H4 (cell line): ENCODE data around the gene LATS2.

- RAMPAGE, long total RNA = no peak
These were observed 893 bp downstream of the MPHOSPH8 start for GRCh38 chr13:19634404-19634699.

GRCh38 chr13:19860908-19861497, 2.4 kb downstream of the ZMYM5 start:
- RAMPAGE, long total RNA = no peak

DNA sequence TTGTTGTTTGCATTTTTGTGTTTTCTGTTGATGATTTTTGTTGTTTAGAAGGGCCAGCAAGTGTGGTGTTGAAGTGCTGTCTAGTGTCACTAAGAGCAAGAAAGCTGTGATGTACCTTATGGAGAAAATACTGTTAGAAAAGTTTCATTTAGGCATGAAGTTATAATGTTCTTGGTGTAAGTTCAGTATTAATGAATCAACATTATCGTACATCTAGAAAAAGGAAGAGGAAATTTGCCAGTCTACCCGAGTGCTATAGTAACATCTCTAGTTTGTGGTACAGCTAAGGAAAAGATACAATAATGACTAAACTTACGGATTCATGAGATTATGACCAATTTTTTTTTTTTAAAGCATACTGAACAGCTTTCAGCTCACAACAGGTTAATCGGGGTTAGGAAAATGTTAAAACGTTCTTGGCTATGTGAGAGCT, 96.9 kb downstream of the ZMYM2 start:
- RAMPAGE, long total RNA = no peak

DNA sequence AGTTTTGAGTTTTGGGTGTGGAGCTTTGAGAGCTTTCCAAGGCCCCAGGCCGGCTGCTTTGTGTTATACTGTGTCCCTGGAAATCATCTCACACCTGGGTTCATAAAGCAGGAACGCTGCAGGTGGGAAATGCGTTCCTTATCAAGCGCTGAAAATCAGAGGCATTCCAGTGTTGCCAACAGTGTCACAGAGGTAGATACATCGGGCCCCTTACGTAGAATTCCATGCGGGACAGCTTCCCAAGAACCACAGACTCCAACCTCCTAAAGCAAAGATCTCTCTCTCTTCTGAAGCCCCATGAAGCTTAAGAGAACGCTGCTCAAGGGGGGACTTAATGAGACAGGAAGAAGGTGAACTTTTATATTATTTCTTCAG, 23.2 kb downstream of the GJA3 start:
- RAMPAGE, long total RNA = no peak

GRCh38 chr13:20141475-20141830, 19.4 kb downstream of the GJA3 start:
- RAMPAGE, long total RNA = no peak

- RAMPAGE, long total RNA = no peak
These were observed 105.0 kb upstream of the GJB6 start for GRCh38 chr13:20337089-20337513.

DNA sequence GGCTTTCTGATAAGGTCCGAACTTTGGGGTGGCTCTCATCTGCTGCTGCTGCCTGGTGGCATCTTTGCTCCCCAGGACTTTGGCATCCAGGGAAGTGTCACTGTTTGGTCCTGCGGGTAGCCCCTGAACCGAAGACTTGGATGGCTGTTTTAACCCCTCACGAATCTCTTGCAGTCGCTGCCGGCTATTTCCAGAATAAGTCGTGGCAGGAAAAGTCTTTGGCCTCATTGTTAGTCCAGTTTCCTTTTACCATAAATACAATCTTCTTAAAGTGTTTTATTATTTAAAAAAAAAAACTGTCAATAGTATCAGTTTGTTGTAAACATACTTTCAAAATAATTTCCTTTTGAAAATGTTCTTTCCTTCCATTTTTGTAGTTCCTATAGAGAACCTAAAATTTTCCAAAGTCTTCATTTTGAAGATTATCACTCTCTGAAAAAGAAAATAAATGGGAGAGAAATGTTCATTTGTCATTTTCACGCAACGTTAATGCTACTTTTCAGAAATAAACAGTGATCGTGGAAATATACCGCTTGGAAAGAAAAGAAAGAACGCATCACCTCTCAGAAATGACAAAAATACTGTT, 15.5 kb downstream of the LATS2 start:
- RAMPAGE, long total RNA = no peak

DNA sequence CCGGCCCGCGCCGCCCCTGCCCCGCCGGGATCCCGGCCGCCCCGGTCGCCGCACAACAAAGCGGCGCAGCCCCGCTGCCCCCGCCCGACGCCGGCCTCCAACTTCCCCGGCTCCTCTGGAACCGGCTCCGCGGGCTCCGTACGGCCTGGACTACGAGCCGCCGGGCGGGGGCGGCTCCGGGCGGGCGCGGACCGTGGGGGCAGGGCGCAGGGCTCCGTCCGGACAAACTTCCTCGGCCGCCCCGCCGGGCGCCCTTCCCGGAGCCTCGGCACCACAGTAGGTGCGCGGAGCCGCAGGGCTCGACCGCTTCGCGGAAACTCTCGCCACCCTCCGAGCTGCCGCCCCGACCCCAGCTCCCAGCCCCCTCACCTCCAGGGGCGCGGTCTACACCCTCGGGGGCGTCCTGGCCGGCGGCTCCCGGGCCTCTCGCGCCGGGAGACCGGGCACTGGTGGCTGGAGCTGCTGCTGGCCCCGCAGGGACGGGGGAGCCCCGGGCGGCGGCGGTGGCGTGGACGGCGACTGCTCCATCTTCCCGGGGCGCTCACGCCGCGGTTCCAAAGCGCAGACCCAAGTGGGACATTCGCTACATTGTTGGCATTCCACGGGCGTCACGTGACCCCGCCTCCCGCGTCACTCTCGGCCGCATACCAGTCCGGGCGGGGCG, at the start of gene LATS2:
Gene LATS2, minus strand, starts transcription at position 610 of the 664 bp plus-strand sequence.
- RAMPAGE, long total RNA = no peak

DNA sequence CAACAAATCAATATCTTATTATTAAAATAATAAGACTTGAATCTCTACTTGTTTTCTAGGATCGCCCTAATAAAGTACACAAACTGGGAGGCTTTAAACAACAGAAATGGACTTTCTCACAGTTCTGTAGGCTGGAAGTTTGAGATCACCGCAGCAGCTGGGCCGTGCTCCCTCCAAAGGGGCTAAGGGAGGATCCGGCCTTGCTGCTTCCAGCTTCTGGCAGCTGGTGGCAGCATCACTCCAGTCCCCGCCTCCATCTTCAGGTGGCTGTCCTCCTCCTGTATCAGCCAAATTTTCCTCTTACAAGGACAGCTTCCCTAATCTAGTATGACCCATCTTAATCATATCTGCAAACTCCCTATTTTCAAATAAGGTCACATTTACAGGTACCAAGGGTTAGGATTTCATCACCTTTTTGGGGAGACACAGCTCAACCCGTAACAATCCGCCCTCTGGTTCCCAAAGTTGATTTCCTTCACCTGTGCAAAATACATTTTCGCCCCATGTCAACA, 120.6 kb downstream of the MRPL57 start:
- RAMPAGE, long total RNA = no peak

DNA sequence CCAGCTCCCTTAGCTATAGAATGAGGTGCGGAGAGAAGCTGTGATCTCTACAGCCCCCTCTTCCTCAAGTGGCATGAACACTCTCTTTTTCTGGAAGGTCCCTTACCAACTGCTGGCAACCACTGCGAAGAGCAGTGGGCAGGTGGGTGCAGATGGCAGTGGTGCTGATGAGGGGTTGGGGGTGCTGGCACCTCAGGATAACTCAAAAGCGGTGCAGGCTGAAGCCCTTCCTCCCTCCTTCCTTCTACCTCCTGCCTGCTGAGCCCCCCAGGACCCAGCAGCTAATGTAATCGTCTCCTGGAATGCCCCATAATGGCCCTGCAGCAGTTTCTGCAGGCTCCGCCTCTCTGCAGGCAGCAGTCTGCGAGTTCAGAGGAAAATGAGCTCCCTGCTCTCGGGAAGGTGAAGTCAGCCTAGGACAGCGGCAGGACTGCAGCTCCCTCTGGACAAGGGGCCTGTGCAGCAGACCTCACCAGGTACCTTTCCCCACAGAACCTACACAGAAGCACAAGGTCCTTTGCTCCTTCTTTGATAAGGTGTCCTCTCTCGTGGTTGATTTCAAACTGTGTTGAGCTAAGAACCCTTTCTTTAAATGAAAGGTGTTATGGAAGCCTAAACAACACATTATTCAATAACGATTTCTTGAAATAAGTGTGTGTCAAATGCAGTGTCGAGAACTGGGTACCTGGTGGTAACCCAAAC, 130.9 kb downstream of the ZDHHC20 start:
- RAMPAGE, long total RNA = no peak

DNA sequence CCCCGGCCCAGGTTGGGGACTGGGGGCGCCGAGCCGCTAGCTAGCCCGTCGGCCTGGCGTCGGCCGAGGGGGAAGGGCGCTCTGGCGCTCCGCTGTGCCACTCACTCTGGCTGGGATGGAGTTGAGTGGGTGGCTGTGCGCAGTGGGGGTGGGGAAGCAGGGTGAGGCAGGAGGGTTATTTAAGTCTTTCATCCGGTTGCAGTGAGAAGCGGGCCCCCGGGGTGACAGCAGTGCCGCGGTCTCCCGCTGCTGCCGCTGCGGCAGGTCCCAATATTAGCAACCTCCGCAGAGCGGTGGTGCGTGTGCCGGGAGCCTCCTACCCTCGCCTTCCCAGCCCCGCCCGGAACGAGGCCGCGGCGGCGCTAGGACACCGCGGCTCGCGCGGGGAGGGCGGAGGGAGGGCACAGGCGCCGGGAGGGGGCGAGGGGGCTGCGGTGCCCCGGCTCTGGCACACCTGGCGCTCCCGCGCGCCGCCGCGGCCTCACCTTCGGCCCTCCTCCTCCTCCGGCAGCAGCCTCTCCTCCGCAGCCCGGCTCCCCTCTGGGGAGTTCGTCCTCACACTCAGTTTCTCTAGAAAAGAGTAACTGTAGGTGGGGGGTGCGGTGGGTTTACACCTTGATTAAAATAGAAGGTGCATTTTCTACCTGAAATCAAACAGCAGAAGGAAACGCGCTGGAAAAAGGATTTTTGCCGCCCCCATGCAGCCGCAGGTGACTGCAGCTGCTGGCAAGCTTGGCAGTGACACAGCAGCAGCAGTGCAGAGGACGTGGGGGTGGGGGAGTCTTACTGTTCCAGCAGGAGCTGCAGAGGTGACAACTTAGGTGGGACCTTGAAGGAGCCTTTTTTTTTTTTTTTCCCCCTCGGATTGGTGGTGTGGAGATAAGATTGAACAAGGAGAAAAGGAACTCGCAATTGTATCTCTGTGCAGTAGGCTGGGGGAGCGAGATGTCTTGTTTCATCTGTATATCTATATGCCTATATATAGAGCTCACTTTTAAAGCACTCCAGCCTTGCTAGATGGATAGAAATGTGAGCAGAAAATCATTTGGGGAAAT, 4.5 kb downstream of the FGF9 start:
- RAMPAGE, long total RNA = no peak

GRCh38 chr13:21895061-21895660, 224.3 kb downstream of the FGF9 start:
- RAMPAGE, long total RNA = no peak

DNA sequence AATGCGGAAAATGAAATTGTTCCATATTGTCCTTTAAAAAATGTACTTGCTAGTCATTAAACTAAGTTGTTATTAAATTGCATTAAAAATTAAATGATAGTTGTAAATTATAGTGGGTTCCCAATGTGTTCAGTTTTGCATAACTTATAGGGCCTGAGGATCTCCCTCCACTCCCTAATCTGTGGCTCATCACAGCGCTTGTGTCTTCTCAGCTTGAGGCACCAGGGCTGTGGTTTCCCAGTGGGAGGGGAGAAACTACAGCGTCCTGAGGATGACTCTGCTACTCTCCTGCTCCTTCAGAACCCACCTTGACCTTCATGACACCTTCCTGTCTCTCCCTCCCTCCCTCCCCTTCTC, 1.3 kb downstream of the SGCG start:
- RAMPAGE, long total RNA = no peak

DNA sequence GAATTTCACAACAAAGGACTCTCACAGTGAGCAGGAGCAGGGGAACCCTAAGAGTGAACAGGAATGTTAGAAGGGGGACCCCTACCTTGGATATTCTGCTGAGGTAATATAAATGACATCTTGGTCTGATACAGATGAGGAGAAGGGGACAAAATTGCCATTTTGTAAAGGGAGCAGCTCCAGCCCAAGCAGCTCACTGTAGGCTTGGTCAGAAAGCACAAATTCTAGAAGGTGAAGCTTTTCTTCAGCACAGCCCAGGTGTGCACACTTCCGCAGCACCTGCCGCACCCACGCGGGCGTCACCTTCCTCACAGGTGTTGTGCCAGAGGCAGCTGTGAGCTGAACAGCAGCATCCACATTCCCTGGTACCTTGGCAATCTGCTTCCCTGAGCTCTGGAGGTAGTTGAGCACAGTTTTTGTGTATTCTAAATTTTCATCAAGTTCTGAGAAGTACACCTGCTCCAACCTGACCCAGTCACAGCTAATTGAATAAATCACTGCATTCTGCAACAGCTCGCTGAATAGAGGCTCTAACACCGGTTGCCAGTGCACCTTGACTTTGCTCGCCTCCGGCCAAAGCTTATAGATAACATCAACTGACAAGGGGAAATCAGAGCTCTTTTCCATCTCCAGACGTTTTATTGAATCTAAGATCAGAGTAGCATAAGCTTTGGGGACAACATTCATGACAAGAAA, 78.9 kb downstream of the SACS start:
- RAMPAGE, long total RNA = no peak

DNA sequence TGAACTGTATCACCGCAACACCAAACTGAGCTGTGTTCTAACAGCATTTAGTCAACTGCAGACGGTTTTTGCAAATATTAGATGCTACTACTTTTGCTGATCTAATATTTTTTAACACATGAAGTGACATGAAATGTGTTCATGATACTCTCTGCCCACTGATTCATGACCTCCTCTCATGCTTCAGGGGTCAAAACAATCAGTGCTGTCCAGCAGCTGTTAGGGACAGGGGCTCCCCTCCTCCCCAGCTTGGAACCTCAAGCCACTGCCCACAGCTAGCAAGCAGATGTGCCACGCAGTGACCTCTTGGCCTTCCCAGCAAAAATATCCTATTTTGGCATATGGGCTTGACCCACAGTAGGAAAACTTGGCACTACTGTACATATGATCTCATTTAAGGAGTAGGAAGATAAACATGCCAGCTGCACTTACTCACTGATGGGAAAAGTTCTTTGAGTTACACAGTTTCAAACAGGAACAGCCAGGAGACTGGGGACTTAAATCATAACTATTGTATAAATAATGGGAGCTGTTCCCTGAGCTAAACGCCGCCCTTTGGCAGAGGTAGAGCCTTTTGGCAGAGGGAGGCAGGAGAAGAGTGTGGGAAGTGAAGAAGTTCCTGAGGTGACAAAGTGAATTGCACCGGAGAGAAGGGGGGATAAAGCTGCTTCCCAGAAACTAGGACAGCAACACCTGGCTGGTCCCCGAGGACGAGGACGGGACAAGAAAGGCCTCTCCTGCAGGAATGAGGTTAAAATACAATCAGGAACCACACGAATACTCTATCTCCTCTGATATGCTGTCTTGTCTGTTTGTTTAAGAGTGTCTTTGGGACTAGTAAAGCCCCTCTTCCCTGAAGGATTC, 6.1 kb downstream of the SACS start:
- RAMPAGE, long total RNA = no peak

- RAMPAGE, long total RNA = no peak
These were observed 2.3 kb downstream of the SACS start for GRCh38 chr13:23431261-23431545.

- RAMPAGE, long total RNA = no peak
These were observed 98.4 kb downstream of the TNFRSF19 start for GRCh38 chr13:23668515-23669195.

- RAMPAGE, long total RNA = no peak
These were observed 144.7 kb downstream of the TNFRSF19 start for GRCh38 chr13:23714927-23715371.

DNA sequence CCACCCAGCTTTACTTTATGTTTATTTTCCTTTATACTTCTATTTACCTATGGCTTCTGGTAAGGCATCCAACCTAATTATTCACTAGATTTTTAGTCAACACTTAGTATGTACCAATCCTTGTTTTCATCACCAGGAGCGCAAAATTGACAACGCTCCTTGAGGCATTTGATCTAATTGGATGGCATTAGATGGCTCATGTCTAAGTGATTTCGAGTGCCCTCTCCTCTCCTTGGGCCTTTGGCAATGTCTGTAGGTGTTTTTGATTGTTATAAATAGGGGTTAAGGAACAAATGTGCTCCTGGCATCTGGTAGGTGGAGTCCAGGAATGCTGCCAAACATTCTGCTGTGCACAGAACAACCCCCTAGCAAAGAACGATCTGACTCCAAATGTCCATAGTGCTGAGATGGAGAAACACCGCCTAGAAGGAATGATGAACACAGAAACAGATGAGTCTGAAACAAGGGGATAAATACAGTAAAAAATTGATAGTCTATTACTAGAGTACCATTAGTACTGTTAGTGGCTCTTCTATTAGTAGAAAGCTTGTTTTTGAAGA, 76.1 kb upstream of the MIPEP start:
- RAMPAGE, long total RNA = no peak

DNA sequence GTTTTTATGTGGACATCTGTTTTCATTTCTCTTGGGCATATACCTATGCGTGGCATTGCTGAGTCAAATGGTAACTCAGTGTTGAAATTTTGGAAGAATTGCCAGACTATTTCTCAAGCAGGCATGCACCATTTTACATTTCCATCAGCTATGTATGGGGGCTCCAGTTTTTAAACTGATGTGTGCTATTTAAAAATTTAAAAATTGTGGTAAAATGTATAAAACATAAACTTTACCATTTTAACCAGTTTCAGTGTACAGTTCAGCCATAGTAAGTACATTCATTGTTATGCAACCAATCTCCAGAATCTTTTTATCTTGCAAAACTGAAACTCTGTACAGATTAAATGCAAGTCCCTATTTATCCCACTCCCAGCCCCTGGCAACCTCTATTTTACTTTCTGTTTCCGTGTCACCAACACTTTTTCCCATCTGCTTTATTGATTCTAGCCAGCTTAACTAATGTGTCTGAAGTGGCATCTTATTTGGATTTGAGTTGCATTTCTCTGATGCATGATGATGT, 18.8 kb downstream of the SPATA13 start:
- RAMPAGE, long total RNA = no peak